Right lobe of liver (tissue), 4 donors: ENCODE results near the genes ZNF486 and ZNF66.

DNA sequence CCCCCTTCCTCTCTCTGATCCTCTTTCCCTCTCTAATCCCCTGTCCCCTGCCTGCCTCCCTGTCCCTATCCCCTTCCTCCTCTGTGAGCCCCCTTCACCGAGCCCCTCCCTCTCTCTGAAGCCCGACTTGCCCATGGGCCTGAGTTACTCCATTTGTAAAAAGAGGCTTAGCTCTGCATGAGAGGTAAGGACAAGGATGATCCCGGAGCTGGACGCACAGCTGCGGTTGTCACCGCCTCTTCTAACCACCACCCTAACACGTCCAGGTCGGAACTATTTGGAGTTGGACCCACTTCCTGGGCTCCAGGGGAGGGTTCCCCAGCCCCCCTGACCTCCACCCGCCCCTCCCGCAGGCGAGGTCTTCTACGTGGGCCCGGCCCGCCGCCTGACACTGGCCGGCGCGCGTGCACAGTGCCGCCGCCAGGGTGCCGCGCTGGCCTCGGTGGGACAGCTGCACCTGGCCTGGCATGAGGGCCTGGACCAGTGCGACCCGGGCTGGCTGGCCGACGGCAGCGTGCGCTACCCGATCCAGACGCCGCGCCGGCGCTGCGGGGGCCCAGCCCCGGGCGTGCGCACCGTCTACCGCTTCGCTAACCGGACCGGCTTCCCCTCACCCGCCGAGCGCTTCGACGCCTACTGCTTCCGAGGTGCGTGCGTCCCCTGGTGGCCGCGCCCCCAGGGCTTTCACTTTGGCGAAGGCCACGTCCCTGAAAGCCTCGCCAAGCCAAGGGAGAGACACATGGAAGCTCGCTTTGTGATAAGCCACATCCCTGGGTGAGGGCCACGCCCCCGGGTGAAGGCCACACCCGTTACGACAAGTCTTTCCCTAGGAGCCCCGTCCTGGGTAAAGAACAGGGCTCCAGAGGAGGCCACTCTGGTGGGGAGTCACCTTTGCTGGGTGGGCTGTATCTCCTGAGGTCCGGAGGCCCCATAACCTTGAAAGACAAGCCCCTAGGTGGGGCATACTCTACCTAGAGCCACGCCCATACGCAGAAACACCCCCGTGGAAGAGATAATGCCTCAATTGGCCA is 13.2 kb downstream of the NCAN start:
- PRO-cap, 4 experiments: peak in 1 of 4 experiments; most common minus-strand start position 601 of the sequence (in 1)
- RAMPAGE, long total RNA, 2 experiments: no peak in any of the 2 experiments

DNA sequence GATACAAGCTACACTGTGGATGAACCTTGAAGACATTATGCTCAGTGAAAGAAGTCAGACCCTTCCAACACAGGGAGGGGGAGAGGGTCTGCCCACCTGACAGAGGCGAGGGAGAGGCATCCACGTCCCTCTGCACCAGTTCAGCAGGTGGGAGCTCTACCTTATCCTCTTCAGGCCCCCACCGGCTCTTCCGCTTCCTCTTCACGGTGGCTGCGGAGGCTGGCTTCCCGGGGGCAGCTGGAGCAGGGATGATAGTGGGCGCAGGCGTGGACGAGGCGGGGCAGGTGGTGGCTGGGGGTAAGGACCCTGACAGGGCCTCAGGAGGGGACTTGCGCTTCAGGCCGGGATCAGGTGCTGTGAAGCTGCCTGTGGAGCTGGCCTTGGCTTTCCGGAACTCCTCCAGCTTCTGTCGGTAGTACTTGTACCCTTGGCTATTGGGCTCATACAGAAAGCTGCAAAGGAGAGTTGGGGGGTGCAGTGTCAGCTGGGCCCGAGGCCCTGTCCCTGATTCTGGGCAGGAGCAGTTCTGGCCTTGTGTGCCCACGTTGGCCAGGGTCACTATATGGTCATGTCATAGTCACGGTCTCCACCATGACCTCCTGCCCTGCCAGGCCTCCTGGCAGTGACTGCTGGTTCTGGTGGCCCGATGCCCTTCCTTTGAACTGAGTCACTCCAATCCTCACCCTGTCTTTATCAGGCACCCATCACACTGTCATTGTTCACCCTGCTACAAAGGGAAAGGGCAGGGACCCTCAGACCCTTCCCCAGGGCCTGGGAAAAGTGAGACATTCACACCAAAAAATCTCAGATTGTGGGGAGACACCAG is 23.2 kb downstream of the SUGP1 start:
- PRO-cap, 4 experiments: peak in 3 of 4 experiments; most common minus-strand start position 411 of the sequence (in 3)
- RAMPAGE, long total RNA, 2 experiments: no peak in any of the 2 experiments

DNA sequence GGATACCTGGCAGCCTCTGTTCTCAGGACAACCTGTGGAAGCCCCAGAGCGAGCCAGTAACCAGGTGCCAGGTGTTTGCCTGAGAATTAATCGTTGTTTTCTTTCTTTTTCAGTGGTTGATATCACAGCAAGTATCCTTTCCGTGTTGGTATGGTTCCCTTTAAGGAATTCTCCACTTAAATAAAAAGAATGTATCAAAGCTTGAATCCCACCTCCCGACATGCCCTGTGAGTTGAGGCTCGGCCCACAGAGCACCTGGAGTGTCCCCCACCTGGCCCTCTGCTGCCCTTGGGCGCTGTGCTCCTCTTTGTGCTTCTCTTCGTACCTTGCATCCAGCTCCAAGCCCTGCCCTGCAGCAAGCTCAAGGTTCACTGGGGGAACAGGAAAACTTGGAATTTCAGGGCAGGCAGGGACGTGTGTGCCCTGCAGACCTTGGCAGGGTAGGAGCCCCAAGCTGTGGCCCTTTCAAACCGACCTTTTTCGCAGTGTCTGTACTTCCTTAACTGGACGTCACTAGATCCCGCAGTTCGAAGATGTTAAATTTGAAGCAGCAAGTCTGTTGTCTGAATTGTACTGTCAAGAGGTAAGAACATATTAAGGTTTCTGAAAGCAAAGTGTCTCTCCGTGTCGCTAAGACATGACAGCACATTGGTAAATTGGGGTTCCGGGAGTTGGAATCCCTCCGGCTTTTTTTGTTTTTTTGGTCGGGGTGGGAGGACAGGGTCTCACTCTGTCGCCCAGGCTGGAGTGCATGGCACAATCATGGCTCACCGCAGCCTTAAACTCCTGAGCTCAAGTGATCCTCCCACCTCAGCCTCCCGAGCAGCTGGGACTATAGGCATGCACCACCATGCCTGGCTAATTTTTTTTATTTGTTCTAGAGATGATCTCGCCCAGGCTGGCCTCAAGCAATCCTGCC is 15.2 kb downstream of the MAU2 start:
- PRO-cap, 4 experiments: no peak in any of the 4 experiments
- RAMPAGE, long total RNA, 2 experiments: no peak in any of the 2 experiments

DNA sequence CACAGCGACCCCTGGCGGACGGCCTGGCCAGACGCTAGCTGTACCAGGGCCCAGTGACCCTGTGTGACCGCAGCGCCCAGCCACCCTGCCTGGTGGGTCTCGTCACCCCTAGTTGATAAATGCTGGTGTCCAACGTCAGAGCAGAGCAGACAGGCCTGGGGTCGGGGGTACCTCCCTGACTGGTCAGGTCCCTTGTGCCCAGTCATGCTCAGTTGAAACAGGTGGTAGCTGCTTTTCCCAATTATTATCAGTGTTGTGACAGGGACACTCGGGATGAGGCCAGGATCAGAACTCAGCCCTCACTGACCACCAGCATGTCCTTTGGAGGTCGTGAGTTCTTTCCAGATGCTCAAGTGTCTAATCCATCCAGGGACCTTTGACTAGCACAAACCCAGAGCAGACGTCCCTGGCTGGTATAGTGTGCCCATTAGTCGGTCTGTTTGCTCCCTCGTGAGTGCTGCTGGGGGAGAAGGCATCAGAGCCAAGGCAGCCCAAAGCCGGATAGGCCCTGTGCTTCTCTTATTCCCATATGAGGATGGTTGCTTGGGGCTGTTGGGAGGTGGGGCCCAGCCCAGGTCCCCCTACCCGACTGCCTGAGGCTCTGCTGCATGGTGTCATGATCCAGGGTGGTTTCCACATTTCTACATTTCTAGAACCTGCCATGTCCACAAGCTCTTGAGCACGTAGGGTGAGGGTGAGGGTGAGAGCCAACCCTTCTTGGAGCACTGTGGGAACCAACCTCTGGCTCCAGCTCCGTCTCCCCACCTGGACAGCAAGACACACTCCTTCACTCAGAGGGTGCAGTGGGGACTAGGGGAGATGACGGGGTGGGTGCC is 22.5 kb downstream of the MAU2 start:
- PRO-cap, 4 experiments: no peak in any of the 4 experiments
- RAMPAGE, long total RNA, 2 experiments: no peak in any of the 2 experiments

DNA sequence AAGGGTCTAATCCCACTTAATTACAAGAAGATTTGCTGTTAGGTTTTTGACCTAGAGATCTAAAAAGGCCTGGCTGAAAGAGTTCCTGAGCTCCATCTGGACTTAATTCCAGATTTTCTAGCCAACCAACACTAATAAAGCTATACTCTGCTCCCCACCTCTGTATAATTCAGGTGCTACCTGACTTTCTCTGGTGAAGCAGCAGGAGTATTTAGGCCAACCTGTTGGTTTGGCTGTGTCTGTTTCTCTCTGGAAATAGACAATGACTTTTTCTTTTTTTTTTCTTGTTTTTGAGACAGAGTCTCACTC is 30.2 kb upstream of the GATAD2A start:
- PRO-cap, 4 experiments: no peak in any of the 4 experiments
- RAMPAGE, long total RNA, 2 experiments: no peak in any of the 2 experiments

DNA sequence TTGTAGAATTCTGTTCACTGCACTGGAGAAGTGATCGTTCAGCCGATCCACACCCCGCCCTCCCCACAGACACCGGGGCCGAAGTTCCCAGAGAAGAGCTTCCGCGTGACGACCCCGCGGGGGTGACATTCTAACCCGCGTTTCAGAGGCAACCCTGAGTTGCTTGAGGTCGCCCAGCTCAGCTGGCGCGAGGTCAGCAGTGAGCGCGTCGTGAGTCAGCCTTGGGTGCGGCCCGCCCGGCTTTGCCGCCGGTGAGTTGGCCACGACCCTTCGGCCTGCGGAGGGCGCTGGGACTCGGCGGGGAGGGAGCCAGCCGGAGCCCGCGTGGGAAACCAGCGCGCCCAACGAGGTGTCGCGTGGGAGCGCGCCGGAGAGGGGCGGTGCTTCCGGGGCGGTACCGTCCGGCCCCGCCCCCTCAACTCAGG is 285 bp upstream of the GATAD2A start:
- PRO-cap, 4 experiments: peak in 4 of 4 experiments; most common plus-strand start position 157 of the sequence (in 1); most common minus-strand start position 71 of the sequence (in 1)
- RAMPAGE, long total RNA, 2 experiments: no peak in any of the 2 experiments

DNA sequence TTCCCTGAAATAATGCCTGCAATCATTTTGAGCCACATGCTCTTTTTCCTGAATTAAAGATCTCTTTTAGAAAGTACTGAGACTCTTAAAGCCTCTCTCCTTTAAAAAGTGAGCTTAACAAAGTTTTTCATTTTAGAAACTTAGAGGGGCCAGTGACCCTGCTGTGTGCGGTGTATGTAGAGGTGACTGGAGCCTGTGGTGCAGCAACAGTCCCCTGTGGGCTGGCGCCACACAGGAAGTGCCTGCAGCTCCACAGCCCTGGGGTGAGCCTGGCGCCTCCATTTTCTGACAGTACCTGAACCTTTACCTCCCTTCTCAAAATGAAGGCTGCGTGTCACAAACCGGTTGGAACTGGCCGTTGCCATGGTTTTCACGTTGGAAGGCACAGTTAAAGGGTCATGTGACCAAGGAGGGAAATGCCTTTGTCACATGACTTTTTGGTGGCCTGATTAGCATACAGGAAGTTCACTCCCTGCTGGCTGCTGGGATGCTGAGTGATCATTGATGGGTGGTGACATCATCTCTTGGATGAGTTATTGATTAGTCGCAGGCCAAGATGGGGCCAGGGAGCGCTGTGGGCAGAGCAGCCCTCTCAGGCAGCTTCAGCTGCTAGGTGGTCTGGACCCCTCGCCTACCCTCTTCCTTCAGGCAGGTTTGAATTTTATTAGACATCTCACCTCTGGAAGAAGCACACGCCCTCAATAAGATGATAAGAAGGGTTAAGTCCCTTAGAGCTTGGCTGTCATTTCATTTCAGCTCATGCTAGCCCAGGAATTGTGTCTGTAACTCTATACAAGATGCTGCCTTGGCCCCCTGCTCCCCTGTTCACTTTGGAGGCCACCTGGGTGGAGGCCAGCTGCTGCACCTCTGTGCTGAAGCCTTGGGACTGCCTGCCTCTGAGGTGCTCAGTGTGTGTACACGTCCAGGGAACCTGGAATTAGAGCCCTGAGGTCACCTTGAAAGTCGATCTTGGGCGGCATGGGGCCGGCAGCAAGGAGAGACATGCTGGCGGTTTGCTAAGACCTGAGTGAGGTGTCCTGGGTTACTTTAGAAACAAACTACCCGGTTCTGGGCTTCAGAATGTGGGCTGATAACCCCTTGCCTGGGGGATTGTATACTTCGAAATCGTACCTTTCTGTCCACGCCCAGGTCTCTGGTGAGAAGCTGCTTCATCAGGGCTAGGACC is 25.9 kb downstream of the TSSK6 start:
- PRO-cap, 4 experiments: peak in 4 of 4 experiments; most common plus-strand start position 543 of the sequence (in 4); most common minus-strand start position 293 of the sequence (in 4)
- RAMPAGE, long total RNA, 2 experiments: start-site peak on the plus strand in 1 of 2 experiments, centred at position 541 of the sequence, 5 reads per replicate

DNA sequence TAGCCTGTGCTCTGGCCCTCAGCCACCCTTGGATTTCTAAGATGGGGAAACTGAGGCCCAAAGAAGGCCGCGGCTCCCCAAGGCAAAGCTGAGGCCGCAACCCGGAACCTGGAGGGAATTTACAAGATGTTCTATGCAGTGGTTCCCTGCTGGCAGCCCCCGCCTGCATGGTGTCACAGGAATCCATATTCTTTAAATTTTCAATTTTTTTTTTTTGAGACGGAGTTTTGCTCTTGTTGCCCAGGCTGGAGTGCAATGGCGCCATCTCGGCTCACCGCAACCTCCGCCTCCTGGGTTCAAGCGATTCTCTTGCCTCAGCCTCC is 525 bp downstream of the NDUFA13 start:
- PRO-cap, 4 experiments: no peak in any of the 4 experiments
- RAMPAGE, long total RNA, 2 experiments: no peak in any of the 2 experiments

- PRO-cap, 4 experiments: no peak in any of the 4 experiments
- RAMPAGE, long total RNA, 2 experiments: no peak in any of the 2 experiments
Observed at GRCh38 chr19:19541096-19541342, 3.0 kb downstream of the CILP2 start.

- PRO-cap, 4 experiments: peak in 4 of 4 experiments; most common plus-strand start chr19:19642690 (in 2); most common minus-strand start chr19:19643219 (in 4)
- RAMPAGE, long total RNA, 2 experiments: no peak in any of the 2 experiments
Observed at GRCh38 chr19:19642430-19643497, 693 bp downstream of the GMIP start.

GRCh38 chr19:19655177-19655734 is 8.2 kb downstream of the ATP13A1 start:
- PRO-cap, 4 experiments: no peak in any of the 4 experiments
- RAMPAGE, long total RNA, 2 experiments: no peak in any of the 2 experiments

DNA sequence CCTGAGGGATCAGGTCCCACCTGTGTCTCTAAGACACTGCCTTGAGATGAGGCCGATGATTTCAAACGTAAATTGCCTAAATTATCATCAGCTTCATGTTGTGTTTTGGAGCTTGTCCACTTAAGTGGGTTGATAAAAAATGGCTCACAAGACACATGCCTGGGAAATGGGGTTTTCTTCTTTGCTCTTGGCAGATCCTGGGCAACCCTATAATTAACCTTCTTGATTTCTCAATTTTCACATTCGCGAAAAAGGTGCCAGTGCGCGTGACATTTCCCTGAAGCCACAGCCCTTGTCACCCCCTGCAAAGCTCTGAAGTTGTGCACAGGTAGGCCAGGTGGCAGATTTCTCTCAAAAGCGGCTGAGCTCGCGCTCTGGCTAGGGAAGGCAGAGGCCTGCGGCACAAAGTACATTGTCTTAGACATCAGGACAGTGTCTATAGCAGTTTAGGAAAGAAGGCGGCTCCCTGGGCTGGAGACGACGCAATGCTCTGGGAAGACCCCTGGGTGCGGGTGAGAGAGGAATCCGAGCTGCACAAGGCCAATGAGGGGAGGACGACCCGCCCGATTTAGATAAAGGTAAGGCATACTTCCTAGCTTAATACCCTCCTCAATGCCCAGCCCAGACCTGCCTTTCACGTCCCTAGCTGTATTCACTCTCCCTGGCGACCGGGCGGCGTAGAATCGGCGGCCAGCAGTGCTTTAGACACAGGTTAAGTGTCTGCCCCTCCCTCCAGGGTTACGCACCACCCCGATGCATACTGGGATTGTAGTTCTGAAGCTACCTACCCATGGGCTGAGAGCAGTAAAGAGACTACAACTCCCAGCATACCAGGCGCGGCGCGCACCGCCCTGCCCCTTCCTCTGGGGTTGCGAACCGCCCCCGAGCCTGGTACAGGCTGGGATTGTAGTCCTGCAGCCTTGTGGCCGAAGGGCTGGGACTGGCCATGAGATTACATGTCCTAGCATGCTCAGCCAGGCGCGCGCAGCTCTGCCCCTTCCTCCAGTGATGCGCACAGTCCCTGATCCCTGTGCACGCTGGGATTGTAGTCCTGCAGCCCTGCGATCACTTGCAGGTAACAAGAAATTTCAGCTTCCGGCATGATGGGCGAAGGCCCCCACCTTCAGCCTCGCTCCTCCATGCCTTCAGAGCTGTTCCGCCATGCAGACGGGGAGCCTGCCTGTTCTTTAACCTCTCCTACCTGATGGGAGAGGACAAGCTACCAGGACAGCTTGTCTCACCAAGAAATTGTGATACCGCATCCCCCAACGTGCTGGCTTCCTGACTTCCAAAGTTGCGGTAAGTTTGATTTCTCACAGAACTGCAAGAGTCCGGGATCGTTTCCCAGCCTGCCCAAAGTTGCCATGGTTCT is 43.3 kb upstream of the ZNF14 start:
- PRO-cap, 4 experiments: peak in 4 of 4 experiments; most common plus-strand start position 1,091 of the sequence (in 3); most common minus-strand start position 685 of the sequence (in 4)
- RAMPAGE, long total RNA, 2 experiments: start-site peak on the plus strand in 1 of 2 experiments, centred at position 1,090 of the sequence, 34 reads per replicate

DNA sequence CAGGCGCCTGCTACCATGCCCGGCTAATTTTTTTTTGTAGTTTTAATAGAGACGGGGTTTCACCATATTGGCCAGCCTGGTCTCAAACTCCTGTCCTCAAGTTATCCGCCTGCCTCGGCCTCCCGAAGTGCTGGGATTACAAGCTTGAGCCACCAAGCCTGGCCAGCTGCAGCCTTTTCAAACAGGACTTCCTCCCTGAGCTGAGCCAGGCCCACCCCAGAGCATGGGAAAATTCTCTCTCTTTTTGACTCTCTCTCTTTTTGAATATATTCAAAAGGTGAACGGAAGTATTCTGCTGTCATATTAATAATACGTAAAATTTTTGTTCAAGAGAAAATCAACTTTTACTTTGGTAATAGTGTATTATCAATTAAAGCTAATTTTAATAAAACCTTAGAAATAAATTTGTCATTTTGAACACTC is 562 bp upstream of the ZNF506 start:
- PRO-cap, 4 experiments: no peak in any of the 4 experiments
- RAMPAGE, long total RNA, 2 experiments: no peak in any of the 2 experiments

- PRO-cap, 4 experiments: peak in 4 of 4 experiments; most common plus-strand start chr19:20167214 (in 4); most common minus-strand start chr19:20167063 (in 2)
- RAMPAGE, long total RNA, 2 experiments: start-site peak on the plus strand in 1 of 2 experiments, at chr19:20167189-20167216 at its widest, 13 reads per replicate
Observed at GRCh38 chr19:20166839-20167644, at the start of gene ZNF486. TSS of gene ZNF486 (plus strand) at chr19:20167214.

GRCh38 chr19:20247271-20247767 is 80.3 kb downstream of the ZNF486 start:
- PRO-cap, 4 experiments: no peak in any of the 4 experiments
- RAMPAGE, long total RNA, 2 experiments: no peak in any of the 2 experiments

- PRO-cap, 4 experiments: no peak in any of the 4 experiments
- RAMPAGE, long total RNA, 2 experiments: no peak in any of the 2 experiments
Observed at GRCh38 chr19:20260706-20261042, 93.7 kb downstream of the ZNF486 start.

DNA sequence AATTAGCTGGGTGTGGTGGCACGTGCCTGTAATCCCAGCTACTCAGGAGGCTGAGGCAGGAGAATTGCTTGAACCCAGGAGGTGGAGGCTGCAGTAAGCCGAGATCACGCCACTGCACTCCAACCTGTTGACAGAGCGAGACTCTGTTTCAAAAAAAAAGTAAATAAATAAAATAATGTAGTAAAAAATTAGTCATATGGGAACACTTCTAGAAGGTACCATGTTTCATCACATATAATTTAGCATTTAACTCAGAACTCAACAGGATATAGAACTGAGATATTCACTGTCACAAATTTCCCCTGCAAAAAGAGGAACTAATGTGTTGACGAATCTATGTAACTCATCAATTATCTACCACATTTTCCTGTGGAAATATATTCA is 1.6 kb downstream of the ZNF737 start:
- PRO-cap, 4 experiments: no peak in any of the 4 experiments
- RAMPAGE, long total RNA, 2 experiments: no peak in any of the 2 experiments

- PRO-cap, 4 experiments: no peak in any of the 4 experiments
- RAMPAGE, long total RNA, 2 experiments: no peak in any of the 2 experiments
Observed at GRCh38 chr19:20747494-20748118, 28.5 kb upstream of the ZNF66 start.

DNA sequence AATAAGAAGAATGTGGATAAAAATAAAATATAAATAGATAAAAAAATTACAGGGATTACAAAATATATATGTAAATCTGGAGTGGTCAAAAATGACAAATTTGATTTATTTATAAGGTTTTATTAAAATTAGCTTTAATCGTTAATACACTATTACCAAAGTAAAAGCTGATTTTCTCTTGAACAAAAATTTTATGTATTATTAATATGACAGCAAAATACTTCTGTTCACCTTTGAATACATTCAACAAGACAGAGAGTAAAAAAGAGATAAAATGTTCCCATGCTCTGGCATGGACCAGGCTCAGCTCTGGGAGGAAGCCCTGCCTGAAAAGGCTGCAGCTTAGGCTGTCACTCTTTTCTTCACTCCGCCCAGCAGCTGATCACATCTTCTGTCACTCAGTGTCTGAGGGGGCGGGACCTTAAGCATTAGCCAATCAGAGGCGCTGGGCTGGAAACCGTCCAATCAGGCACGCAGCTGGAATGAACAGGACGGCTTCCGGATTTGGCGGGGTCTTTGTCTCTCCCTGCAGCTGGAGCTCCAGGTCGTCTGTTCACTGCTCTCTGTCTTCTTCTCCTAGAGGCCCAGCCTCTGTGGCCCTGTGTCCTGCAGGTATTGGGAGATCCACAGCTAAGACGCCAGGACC is at the start of gene ZNF66:
TSS of gene ZNF66 (plus strand) at position 519 of the 646 bp plus-strand sequence.
- PRO-cap, 4 experiments: peak in 4 of 4 experiments; most common plus-strand start position 519 of the sequence (in 2)
- RAMPAGE, long total RNA, 2 experiments: start-site peak on the plus strand in 1 of 2 experiments, centred at position 531 of the sequence, 10 reads per replicate

DNA sequence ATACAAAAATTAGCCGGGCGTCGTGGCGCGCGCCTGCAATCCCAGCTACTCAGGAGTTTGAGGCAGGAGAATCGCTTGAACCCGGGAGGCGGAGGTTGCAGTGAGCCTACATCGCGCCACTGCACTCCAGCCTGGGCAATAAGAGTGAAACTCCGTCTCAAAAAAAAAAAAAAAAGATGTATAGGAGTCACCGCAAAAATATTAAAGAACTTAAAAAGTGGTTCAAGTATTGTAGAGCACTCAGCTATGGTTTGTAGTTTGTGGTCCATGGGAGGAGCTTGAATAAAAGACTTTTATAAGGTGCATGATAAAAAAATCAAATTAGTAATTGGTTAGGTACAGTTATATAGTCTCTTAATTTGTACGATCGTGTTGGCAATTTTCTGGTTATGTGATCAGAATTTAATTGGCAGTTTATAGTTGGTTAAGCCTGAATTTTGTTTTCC is 899 bp downstream of the ZNF85 start:
- PRO-cap, 4 experiments: no peak in any of the 4 experiments
- RAMPAGE, long total RNA, 2 experiments: no peak in any of the 2 experiments